Caco-2 (cell line): ENCODE data around the genes ARID5A, CNNM4, ANKRD36 and ZAP70.

- PRO-cap, result no peak
- RRBS, result no CpG with 5 or more reads among the region's 9 CpGs
Observed at GRCh38 chr2:96253810-96254211, 12.0 kb downstream of the TMEM127 start.

DNA sequence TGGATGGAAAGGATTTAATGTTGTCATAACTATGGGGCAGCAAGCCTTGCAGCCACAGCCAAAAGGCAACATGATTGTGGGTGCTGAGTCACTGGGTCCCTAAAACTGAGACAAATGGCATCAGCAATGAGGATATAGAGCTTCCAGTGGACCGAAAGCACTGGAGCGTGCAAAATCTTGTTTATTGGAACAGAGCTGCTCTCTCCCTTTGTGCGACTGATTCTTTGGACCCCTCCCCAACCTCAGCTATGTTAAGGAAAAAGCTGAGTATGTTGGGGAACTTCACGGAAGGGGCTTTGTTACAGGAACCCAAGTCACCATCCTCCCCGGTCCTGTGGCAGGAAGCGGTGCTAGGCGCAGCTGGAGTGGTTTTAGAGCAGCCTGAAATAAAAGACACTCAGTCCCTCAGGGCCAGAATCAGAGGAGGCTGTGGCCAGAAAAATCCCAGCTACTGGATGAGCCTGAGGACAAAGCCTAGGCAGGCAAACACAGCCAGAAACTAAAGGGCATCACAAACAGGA lies 9.5 kb upstream of the ITPRIPL1 start:
- PRO-cap, result no peak
- RRBS, result no CpG with 5 or more reads among the region's 7 CpGs

DNA sequence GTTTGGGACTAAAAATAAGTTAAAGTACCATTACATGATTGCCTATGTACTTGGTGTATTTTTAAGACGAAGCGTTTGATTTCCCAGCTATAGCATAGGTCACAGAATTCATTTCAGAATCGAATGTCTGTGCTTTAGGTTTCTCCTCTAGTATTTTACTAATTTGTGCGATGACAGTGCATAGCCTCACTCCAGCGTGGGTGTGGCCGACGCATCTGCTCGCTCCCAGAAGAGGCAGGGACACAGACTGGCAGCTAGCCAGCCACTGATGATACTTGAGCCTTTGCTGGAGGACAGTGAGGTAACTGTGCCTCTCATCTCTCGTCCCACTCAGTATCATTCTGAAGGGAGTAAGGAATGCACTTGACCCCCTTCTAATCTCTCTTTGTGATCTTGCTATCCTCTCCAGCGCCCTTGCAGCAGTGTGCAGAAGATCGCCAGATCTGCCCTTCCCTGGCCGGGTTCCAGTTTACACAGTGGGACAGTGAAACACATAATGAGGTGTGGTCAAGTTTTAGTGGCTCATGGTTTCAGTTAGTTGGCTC lies 17.4 kb downstream of the NCAPH start:
- PRO-cap, result no peak
- RRBS, result no CpG with 5 or more reads among the region's 12 CpGs

DNA sequence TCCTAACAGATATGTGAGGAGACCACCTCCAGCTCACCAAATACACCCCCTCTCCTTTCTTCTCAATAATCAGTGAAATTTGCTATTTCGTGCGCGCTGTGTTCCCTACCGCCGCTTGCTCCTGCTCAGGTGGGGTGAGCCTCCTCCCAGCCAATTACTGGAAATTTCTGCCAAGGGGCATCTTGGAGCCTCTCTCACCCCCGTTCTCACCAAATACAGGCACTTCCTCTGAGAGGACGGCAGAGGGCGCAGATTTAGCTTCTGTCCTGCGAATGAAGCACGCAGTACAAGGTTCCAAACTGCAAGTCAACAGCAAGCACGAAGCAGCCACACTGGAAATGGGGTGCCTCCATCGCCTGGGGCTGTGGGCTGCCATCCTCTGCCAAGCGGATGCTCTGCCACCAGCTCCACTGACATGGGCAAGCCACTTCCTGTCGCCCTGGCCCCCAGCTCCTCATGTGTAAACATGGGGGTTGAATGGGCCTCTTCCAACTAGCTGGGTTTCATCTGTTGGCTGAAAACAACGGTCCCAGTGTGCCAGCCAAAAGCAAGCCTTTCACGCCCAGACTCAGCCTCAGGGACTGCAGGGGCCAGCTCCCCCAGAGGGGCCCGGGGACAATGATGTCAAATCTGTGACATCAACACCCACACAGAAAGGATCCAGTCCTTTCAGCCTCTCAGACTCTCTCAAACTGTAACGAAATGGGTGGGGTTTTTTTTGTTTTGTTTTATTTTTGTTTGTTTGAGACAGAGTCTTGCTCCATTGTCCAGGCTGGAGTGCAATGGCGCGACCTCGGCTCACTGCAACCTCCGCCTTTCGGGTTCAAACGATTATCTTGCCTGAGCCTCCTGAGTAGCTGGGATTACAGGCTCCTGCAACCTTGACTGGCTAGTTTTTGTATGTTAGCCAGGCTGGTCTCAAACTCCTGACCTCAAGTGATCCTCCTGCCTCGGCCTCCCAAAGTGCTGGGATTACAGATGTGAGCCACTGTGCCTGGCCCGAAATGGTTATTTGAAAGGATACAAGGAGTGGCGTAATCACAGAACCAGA lies 72.0 kb downstream of the NCAPH start:
- PRO-cap, result no peak
- RRBS, result no CpG with 5 or more reads among the region's 27 CpGs

DNA sequence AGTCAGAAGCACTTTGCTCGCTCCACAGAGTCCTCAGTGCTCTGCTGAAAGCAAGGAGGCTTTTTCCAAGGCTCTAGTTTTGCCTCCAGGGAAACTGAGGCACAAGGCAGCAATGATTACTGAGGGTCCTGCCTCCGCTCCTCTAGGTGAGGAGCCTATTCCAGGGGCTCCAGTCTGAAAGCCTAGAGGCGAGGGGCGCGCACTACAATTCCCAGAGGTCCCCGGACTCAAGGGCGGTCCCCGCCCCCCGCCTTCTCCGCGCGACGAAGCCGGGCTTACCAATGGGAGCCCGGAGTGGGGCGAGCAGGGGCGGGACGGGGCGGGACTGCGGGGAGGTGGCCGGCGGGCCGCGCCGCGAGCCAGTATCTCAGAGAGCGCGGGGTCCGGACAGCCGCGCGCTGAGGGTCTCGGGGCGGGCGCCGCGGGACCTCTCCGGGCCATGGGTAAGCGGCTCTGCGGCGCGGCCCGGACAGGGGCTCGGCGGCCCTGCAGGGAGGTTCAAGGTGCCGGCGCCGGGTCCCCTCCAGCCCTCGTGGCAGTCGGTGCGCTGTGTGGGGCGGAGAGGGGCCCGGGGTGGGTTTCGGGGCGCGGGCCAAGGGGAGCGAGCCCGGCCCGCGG lies at the start of gene ARID5A:
TSS of gene ARID5A (plus strand) at position 365 of the 618 bp plus-strand sequence.
- PRO-cap, result bidirectional peak, plus-strand start at position 365 of the sequence, minus-strand start at position 176 of the sequence
- RRBS, result 3% methylated on average over 48 of the region's 60 CpGs

- PRO-cap, result no peak
- RRBS, result no CpG with 5 or more reads among the region's 10 CpGs
Observed at GRCh38 chr2:96552836-96553418, 16.4 kb downstream of the ARID5A start.

- PRO-cap, result no peak
- RRBS, result no CpG with 5 or more reads among the region's 12 CpGs
Observed at GRCh38 chr2:96608477-96609244, 29.5 kb downstream of the KANSL3 start.

DNA sequence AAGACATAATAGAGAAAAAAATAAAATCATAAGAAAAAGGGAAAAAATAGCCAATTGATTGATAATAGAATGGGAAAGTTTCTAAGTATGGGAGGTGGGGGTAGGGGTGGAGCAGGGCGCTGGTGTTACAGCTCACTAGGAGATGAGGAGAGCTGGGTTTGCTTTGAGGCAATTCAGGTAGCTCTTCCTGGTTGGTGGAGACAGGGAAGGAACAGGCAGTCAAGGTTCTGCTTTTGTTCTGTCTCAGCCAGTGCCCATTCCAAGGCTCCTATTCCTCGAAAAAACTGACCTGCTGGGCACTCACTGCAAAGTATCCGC lies 1.7 kb upstream of the CNNM4 start:
- PRO-cap, result no peak
- RRBS, result no CpG with 5 or more reads among the region's 3 CpGs

- PRO-cap, result bidirectional peak, plus-strand start at chr2:96760902, minus-strand start at chr2:96760774
- RRBS, result 2% methylated on average over 29 of the region's 91 CpGs
Observed at GRCh38 chr2:96760345-96761343, at the start of gene CNNM4. TSS of gene CNNM4 (plus strand) at chr2:96760902.

GRCh38 chr2:96867460-96868093 lies 2.3 kb downstream of the SEMA4C start:
- PRO-cap, result no peak
- RRBS, result no CpG with 5 or more reads among the region's 15 CpGs

GRCh38 chr2:96868449-96868873 lies 1.4 kb downstream of the SEMA4C start:
- PRO-cap, result bidirectional peak, plus-strand start at chr2:96868667, minus-strand start at chr2:96868835
- RRBS, result 4% methylated on average over 14 of the region's 40 CpGs

- PRO-cap, result bidirectional peak, plus-strand start at chr2:96869357, minus-strand start at chr2:96869039; bidirectional peak, plus-strand start at chr2:96869570, minus-strand start at chr2:96869471
- RRBS, result 3% methylated on average over 38 of the region's 89 CpGs
Observed at GRCh38 chr2:96868874-96869692, 797 bp downstream of the SEMA4C start.

GRCh38 chr2:96873014-96873971 lies 3.4 kb upstream of the SEMA4C start:
- PRO-cap, result no peak
- RRBS, result no CpG with 5 or more reads among the region's 16 CpGs

- PRO-cap, result no peak
- RRBS, result no CpG with 5 or more reads among the region's 14 CpGs
Observed at GRCh38 chr2:96954192-96955015, 32.0 kb downstream of the FAM178B start.

- PRO-cap, result bidirectional peak, plus-strand start at chr2:97113182, minus-strand start at chr2:97113071; bidirectional peak, plus-strand start at chr2:97113607, minus-strand start at chr2:97113382
- RRBS, result 0% methylated on average over 3 of the region's 97 CpGs
Observed at GRCh38 chr2:97112962-97114093, at the start of gene ANKRD36. TSS of gene ANKRD36 (plus strand) at chr2:97113153.

DNA sequence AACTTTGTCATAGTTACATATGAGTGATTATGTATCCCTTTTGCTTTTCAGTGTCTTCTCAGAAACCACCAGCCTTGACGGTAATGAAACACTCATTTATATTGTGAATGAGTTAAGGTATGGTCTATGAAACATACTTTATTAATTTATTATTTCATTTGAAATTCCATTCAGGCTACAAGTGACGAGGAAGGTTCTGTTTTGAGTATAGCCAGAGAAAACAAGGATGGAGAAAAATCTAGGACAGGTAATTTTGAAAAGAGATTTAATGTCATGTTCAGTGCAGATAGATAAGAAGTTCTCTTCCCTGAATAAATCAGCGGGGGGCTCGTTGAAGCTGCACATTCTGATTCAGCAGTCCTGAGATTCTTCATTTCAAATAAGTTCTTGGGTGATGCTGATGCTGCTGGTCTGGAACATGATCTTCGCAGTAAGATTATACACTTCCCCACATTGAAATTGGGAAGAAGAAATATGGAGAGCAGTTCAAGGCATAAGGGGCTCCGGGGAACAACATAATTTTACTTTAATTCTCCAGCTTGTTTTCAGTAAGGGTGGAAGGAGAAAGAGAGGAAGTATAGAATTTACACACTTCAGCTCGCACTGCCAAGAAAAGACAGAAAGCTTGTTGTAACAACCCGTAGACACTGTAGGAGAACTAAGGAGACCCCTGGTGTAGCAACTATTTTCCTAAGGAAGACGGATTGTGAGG lies 80.0 kb downstream of the ANKRD36 start:
- PRO-cap, result no peak
- RRBS, result no CpG with 5 or more reads among the region's 9 CpGs

DNA sequence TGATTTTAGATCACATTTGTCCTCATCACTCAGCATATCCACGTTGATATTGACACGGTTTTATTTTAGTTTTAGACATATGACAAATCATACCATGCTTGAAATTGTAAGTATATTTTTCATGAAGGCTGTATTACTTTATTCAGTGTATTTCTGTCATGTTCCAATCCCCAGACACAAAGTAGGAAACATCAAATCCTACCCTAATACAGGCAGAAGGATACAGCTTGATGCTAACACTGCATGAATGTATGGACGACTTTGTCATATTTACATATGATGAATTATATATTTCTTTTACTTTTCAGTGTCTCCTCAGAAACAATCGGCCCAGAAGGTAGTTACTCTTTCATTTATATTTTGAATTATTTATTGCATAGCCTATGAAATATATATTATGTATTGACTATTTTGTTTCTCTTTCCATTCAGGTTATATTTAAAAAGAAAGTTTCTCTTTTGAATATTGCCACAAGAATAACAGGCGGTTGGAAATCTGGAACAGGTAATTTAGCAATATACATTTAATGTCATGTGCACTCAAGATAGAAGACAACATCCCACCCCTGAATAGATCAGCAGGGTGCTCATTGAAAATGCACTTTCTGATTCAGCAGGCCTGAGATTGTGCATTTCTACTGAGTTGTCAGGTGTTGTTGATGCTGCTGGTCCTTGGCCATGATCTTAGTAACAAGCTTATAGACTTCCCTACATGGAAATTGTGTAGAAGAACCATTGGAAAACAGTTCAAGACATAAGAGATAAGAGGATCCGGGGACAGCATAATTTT lies 104.1 kb downstream of the ANKRD36 start:
- PRO-cap, result no peak
- RRBS, result no CpG with 5 or more reads among the region's 6 CpGs

GRCh38 chr2:97556608-97557358 lies 32.9 kb downstream of the ANKRD36B start:
- PRO-cap, result no peak
- RRBS, result no CpG with 5 or more reads among the region's 7 CpGs

GRCh38 chr2:97560287-97561082 lies 29.2 kb downstream of the ANKRD36B start:
- PRO-cap, result no peak
- RRBS, result no CpG with 5 or more reads among the region's 3 CpGs

- PRO-cap, result no peak
- RRBS, result 94% methylated on average over 4 of the region's 29 CpGs
Observed at GRCh38 chr2:97712816-97713973, at the start of gene ZAP70. TSS of gene ZAP70 (plus strand) at chr2:97713576.